Endometrial microvascular endothelial cells (primary cell): ENCODE measurements around a stretch of chr1.

GRCh38 chr1:19121130-19121902 is 88.8 kb downstream of the UBR4 start:
- RAMPAGE, long total RNA: no peak

DNA sequence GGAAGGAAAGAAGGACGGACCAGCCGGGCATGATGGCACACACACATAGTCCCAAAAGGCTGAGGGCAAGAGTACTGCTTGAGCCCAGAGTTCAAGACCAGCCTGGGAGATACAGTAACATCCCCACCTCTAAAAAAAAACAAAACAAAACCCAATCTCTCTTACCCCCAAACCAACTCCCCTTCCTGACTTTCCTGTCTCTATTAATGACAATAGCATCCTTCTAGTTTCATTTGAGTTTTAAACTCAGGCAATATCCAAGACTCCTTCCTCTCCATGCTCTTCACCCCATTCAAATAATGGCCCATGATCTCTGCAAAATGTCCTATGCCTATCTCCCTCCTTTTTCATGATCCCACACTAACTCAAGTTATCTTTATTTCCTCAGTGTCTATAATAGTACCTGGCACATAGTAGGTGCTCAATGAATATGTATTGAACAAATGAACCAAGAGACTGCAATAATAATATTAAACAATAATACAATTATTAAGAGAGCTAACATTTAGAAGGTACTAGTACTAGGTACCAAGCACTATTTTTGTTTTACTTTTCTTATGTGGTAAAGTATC is 28.7 kb downstream of the UBR4 start:
- RAMPAGE, long total RNA: no peak

DNA sequence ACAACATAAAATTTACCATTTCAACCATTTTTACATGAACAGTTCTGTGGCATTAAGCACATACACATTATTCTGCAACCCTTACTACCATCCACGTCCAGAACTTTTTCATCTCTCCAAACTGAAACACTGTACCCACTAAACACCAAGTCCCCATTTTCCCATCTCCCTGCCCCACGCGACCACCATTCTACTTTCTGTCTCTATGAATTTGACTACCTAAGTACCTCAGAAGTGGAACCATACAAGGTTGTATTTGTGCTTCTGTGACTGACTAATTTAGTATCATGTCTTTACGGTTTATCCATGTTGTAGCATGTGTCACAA is 28.3 kb downstream of the UBR4 start:
- RAMPAGE, long total RNA: no peak

DNA sequence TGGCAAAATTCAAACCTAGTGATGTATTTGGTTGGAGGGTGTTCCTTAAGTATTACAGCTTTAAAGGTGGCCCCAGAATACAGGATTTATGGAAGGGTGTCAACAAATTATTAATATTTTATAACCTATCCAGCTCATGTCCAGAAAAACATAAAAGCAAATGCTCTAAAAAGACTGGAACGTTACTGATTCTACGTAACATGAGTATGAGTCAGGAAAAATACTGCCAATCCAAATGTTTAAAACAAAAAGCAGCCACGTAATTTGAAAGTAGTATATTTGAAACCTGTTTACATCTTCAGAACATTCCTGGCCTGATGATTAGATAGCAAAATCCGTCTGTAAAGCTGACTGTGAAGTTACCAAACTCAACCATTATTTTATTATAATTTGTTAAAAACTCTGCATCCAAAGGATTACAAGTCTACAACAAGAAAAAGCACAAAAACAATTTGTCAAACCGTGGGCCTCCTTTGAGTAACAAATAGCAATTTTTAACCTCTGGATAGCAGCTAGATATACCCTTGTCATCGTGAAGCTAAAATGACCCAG is 1.3 kb downstream of the UBR4 start:
- RAMPAGE, long total RNA: no peak

- RAMPAGE, long total RNA: no peak
Observed at GRCh38 chr1:19240327-19240711, 11.0 kb downstream of the EMC1 start.

GRCh38 chr1:19240874-19241255 is 10.5 kb downstream of the EMC1 start:
- RAMPAGE, long total RNA: no peak

DNA sequence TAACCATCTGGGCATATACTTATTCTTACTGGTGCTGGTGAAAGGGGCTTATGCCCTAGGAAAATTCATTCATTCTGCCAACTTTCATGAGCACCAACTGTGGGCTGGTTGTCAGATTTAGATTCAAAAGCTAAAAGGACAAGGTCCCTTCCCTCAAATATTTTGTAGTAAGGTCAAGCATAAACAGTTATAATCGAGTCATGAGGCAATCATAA is 18.1 kb downstream of the MRTO4 start:
- RAMPAGE, long total RNA: no peak

- RAMPAGE, long total RNA: no peak
Observed at GRCh38 chr1:19274598-19275075, 13.9 kb downstream of the AKR7A3 start.

- RAMPAGE, long total RNA: no peak
Observed at GRCh38 chr1:19285473-19285738, 3.2 kb downstream of the AKR7A3 start.

GRCh38 chr1:19341955-19342735 is 30.0 kb downstream of the SLC66A1 start:
- RAMPAGE, long total RNA: no peak

DNA sequence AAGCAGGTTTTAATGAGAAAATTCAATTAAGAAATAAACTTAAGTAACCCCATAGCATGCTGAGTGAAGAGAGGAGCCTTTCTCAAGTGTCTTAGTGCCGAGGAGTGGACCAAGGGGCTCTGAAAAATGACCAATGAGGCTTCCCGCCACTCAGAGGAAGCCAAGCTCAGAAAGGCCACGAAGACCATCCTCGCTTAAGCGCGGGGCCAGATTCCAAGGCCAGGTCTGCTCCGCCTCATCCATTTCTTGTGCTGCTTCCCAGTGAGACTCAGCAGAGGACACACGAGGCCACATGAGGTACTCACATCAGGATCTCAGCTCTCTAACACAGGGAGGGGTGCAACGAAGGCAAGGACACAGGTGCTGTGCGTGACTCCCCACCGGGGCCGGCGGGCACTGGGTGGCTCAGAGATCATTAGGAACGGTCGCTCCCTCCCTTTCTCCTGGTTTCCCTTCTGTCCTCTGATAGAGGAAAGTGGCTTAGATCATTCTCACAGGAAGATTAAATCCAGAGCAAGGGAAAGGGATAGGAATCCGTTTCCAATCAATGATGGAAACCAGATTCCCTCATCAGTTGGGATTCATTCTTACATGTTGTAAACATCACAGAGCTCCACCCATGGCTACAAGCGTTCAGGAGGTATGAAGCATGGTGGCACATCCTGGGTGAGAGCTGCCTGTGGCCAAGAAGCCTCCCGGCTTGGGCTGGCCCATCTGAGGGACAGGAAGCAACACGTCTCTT is 46.7 kb downstream of the CAPZB start:
- RAMPAGE, long total RNA: no peak

- RAMPAGE, long total RNA: no peak
Observed at GRCh38 chr1:19454288-19455200, 30.8 kb downstream of the CAPZB start.

GRCh38 chr1:19479710-19480420 is 5.5 kb downstream of the CAPZB start:
- RAMPAGE, long total RNA: no peak

DNA sequence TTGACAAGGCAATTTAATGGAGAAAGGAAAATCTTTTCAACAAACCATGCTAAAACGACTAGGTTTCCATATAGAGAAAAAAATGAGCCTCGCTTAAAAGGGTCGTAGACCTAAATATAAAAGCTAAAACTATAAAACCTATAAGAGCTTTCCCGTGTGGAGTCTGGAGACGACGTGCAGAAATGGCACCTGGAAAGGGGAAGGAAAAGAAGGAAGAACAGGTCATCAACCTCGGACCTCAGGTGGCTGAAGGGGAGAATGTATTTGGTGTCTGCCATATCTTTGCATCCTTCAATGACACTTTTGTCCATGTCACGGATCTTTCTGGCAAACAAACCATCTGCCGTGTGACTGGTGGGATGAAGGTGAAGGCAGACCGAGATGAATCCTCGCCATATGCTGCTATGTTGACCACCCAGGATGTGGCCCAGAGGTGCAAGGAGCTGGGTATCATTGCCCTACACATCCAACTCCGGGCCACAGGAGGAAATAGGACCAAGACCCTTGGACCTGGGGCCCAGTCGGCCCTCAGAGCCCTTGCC is 11.2 kb downstream of the MICOS10 start:
- RAMPAGE, long total RNA: no peak

GRCh38 chr1:19623337-19624155 is 20.6 kb upstream of the NBL1 start:
- RAMPAGE, long total RNA: no peak

- RAMPAGE, long total RNA: no peak
Observed at GRCh38 chr1:19644591-19645523, 746 bp downstream of the NBL1 start.

GRCh38 chr1:19850138-19850651 is 32.0 kb upstream of the OTUD3 start:
- RAMPAGE, long total RNA: no peak

- RAMPAGE, long total RNA: no peak
Observed at GRCh38 chr1:19861017-19861278, 21.2 kb upstream of the OTUD3 start.

DNA sequence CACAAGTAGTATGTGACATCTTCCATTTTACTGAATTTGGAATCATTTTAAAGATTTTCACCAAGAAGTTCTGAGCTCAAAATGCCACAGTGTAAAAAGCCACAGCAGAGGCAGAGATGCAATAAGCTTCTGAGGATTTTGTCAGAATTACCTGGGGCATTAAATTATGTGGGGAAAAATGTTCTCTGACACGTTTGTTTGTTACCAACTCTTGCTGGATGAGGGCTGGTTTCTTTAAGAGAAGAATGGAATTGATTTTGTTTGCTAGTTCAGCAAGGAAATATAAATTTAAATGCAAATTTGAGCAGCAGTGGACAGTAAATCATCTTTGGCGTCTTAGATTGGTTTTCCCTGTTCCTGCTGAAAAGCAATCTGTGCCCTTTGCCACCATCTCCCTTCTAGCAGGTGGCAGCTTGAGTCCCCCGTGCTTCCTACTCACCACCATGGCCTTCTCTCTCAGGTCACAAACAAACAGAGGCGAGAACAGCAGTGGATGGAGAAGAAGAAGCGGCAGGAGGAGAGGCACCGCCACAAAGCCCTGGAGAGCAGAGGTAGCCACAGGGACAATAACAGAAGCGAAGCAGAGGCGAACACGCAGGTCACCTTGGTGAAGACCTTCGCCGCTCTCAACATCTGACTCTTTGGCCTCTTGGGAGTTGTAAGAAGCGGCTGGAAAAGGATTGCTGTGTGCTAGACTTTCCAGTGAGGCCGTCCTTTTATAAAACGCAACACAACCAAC is 16.1 kb downstream of the PLA2G2E start:
- RAMPAGE, long total RNA: no peak

DNA sequence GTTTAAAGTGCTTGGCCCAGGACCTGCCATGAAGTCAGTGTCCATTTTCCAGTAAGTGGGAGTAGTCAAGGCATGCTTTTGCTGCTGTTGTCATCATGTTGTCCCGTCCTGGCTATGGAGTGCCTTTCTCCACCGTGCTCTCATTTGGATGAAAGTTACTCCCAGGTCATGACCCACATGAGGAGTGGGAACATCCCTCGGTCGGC is 11.7 kb downstream of the PLA2G2A start:
- RAMPAGE, long total RNA: no peak